LUHMES (cell line): Measurements from ENCODE around the genes DENND2D, MOV10 and PPM1J.

GRCh38 chr1:111200464-111201039, at the start of gene DENND2D:
Gene DENND2D, minus strand, starts transcription at chr1:111200646.
- PRO-cap: no peak

- PRO-cap: no peak
Observed at GRCh38 chr1:111219251-111220257, 8.0 kb upstream of the CHI3L2 start.

DNA sequence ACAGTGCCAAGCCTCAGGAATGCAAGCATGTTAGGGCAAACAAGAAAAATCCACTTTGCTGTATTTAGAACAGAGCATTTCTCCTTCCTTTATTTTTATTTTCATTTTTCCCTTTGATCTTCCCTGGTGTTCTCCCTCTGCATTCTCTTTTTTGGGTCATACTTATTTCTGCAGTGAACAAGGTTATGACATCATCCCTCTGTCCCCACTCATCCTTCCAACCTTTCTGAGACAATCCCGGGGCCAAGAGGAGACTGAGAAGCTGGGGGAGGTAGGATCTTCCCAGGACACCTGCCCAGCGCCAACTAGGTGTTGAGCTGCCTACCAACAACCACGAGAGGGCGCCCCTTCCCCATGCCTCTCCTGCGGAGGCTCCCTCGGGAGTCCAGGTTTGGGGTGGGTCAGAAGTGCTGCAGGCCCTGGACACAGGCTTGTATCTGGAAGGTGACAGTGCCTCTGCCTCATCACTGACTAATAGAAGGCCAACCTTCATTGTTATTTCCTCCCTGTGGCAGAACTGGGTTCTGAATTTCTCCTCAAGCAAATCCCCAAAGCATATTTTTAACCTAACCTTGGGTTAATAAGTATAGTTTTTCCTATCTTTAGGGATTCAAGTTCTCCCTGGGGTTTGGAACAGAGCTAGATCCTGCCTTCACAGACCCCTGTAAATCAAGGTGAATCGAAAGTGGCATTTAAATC, 4.7 kb upstream of the CHI3L2 start:
- PRO-cap: no peak

GRCh38 chr1:111501715-111502182, 1.7 kb downstream of the ADORA3 start:
- PRO-cap: no peak

- PRO-cap: no peak
Observed at GRCh38 chr1:111716768-111717961, 22.0 kb downstream of the INKA2 start.

GRCh38 chr1:111723205-111724112, 15.7 kb downstream of the INKA2 start:
- PRO-cap: no peak

DNA sequence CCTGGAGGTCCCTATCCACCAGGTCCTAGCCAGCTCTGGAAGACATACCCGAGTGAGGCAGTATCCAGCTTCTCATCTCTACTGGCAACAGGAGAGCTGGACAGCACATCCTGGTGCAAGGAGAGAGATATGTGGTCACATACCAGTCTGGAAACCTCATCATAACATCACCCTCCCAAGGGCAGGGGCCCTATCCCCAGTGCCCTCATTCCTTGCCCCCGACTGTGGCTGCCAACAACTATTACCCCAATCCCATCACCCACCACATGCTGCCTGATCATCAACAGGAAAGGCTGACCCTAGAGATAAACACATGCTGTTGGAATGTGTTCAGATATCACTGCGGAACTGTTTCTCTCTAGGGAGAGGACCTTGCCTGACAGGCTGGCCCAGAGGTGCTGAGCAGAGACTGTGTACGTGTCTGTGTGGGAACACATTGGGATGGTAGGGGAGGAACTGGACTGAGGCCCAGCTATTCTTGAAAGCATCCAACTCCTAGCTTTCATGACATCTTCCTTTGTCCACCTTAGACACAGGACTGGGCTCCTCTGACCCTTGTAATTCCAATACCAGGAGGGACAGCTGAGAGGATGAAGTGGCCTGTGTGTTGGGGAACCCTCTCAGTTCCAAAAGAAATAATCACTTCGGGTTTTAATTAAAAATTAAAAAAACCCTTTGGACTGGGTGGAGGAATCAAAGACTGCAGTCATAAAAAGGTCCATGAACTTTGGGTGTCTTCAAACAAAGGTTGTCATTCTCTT, 4.6 kb upstream of the INKA2 start:
- PRO-cap: no peak

GRCh38 chr1:111754718-111755308, 888 bp upstream of the DDX20 start:
- PRO-cap: no peak

DNA sequence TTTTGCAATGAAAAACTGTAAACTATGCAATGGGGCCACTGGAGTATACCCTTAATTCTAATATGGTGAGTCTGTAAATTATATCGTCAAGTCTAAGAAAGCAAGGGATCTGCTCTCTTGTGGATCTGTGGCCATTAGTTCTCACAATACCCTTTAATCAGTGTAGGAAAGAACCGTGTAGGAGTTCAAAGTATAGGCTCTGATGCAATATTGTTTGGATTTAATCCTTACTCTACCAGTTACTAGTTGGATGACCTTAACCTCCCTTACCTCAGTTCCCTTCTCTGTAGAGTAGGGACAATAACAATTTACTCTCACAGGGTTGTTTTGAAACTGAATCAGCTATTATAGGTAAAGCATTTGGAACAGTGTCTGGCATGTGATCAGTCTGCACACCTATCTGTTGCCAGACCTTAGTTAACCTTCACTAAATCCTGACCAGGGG, 106.8 kb downstream of the DDX20 start:
- PRO-cap: no peak

DNA sequence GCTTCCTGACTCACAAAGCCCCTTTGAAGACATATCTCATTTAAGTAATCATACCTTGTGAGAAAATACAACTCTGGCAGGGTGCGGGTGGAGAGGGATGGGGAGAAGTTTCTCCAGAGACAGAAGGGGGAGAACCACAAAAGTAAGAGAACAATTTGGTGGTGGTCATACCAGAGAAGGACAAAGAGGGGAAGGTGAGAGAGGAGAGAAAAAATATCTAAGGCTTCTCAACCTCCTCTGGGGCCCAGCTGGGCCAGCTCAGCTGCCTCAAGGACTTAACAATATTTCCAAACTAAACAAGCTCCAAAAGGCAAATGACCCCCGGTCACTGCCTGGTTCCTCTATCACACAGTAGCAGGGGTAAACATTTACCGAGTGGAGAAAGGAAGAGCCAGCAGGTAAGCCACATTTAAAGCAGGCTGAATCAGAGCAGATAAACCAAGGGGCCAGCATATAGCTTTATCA, 102.2 kb downstream of the KCND3 start:
- PRO-cap: no peak

- PRO-cap: no peak
Observed at GRCh38 chr1:111987561-111987926, 1.9 kb downstream of the KCND3 start.

DNA sequence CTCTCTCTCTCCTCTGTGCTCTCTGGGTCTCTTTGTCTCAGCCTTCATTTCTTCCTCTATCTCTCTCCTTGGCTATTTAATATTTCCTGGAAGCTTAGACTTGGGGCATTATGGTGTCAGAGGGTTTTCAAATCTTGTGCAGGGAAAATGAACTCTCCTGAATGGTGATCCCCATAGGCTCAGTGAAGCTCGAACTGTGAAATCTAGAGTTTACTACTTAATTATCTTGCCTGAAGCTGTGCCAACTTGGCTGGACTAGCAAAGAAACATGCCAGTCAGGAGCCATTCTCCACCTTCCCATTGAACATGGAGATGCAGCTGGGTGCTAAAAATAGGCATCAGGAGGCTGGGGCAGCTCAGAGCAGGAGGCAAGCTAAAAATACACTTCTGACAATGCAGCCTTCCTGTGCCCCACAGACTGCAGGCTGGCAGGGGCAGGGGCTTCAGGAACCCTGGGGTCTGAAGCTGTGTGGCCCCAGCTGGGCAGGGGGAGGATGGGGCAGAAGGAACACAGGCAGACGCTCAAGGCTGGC, 155.2 kb upstream of the KCND3 start:
- PRO-cap: no peak

DNA sequence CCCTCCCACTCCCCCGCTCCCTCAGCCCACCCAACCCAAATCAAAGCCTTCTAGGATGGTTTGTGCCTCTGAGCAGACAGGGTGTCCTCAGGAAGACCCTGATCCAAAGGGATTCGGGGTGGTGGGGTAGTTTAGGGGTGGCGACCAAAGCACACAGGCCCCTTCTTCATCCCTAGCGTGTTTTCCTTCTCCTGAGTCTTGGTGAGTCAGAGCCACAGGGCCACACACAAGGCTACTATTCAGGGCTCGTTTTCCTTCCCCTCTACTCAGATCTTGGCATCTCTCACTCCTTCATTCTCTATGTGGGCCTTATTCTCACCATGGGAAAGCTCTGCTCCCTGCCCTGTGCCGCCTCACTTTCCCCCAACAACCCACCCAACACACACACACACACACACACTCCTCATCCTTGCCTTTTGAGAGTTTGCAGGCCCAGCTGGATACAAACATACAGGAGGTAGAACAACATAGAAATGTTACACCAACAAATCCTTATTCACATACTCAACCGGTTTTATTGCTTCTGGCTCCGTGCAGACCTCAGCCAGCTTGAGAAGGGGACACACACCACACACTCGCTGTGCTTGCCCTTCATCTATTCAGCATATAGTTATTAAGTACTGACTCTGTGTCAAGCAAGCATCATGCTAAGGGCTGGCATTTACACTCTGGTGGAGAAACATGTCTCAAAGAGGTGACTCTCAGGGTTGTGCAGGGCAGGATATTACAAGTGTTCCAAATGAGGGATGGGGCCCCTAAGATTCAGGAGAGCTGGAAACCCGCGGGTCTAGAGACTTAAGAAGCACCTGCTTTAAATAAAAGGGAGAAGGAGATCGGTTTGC, 43.5 kb upstream of the WNT2B start:
- PRO-cap: no peak

DNA sequence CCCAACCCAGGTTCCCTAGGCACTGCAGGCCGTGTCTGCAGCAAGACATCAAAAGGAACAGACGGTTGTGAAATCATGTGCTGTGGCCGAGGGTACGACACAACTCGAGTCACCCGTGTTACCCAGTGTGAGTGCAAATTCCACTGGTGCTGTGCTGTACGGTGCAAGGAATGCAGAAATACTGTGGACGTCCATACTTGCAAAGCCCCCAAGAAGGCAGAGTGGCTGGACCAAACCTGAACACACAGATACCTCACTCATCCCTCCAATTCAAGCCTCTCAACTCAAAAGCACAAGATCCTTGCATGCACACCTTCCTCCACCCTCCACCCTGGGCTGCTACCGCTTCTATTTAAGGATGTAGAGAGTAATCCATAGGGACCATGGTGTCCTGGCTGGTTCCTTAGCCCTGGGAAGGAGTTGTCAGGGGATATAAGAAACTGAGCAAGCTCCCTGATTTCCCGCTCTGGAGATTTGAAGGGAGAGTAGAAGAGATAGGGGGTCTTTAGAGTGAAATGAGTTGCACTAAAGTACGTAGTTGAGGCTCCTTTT, 11.6 kb downstream of the WNT2B start:
- PRO-cap: no peak

DNA sequence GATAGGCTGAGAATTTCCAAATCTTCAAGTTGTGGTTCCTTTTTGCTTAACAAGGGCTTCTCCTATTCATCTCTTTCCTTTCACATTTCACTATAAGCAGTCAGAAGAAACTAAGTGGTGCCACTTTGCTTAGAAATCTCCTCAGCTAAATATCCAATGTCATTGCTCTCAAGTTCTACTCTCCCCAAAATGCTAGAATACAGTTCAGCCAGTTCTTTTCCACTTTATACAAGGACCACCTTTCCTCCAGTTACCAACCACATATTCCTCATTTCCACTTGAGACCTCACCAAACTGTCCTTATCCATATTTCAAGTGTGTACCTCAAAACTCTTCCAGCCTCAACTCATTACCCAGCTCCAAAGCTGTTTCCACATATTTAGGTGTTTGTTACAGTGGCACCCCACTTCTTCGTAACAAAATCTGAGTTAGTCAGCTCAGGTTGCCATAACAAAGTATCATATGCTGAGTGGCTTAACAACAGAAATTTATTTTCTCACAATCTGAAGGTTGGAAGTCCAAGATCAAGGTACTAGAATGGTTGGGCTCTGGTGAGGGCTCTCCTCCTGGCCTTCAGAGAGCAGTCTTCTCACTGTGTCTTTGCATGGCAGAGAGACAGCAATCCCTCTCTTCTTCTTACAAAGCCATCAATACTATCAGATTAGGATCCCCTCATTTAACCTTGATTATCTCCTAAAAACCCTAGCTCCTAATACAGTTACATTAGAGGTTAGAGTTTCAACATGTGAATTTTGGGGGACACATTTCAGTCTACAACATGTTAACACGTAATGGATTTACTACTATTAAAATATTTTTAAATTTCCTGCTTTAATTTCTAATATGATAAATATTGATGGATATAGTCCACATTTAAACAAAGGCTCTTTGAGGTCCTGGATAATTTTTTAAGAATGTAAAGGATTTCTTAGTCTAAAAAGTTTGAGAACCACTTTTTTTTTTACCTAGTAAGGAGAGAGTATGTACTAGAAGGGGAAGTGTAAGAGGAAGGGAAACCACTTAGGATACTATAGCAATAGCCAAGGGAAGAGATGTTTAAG, 12.4 kb downstream of the ST7L start:
- PRO-cap: no peak

DNA sequence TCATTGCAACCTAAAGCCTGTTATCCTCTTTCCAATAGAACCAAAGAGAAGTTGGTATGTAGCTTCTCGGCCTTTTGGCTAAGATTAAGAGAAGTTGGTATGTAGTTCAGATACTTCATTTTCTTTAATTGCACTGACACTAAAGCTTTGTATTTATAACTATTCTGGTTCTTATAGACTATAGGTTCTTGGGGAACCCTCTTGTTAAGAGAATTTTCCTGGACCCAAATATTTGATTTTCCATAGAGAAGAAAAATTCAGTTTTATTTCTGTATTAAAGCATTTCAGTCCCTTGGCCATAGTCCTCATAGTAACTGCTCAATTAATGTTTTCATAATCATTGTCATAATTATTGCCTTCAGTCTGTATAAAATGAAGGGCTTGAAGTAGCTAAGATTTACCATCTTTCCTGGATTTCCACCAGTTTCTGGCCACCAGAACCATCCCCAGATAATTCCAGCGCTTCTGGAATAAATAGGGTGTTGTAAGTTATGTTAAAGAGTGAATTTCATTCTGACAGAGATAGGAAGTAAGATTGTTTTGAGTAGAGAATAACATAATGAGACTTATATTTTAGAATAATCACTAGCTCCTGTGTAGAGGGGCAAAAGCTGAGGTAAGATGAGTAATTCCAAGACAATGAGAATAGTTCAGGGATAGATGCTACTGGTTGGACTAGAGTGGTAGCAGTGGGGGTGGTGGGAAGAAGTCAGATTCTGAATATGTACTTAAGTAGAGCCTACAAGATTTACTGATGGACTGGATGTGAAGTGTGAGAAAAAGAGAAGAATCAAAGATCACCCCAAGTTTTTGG, 23.5 kb upstream of the MOV10 start:
- PRO-cap: no peak

GRCh38 chr1:112671290-112671831, 3.1 kb upstream of the MOV10 start:
- PRO-cap: no peak

DNA sequence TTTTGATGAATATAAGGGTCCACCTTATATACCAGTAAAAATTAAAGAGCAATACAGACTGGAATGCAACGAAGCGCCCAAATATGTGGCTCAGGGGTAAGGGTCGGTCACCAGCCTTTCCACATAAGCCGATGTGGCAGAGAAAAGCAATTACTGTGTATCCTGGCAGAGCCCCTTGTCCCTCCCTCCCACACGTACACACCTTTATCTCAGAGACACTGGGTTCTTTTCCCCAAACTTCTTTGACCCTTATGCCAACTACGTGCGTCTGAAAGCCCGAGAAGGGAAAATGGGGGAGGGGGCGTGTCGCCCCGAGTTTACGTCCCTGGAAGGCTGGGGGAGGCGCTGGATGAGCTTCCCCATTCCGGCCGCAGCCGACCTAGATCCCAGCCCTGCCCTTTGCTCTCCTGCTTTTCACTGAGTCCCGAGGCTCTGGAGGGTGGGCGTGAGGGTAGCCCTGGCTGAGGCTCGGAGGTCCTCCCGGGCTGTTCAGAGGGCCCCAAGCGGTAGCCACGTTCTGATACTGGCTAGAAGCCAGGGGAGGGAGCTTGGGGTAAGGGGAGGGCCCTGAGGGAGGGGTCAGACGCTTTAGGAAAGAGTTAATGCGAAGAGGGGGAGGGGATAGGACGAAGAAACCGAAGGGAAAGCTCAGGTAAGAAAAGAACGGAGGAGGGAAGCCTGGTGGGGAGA, at the start of gene MOV10:
Gene MOV10 (plus strand): TSS at position 582 of the 690 bp plus-strand sequence.
- PRO-cap: bidirectional peak, plus-strand start at position 622 of the sequence, minus-strand start at position 520 of the sequence

DNA sequence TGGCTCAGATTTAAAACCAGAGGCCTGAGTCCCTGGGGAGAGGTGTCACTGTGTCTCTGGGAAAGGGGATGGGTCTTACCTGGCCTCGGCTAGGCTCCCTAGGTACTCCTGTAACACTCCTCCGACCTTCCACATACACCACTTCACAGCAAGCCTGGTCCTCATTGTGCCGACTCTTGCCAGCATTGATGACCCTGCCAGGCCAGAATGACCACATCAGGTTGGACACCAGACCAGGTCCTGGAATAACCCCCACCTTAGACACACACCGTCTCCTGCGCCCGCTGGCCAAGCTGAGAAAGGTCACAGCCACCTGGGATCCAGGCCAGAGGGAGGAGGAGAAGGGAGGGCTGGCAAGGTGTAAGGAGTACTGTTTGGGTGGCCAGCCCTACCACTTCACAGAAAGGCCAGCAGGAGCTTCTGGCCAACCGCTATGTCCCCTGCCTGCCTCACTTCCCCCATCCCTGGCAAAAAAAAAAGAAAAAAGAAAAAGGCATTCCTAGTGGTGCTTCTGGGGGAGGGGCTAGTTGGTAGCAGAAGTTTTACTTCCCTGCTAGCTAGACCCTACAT, 1.6 kb downstream of the PPM1J start:
- PRO-cap: no peak

DNA sequence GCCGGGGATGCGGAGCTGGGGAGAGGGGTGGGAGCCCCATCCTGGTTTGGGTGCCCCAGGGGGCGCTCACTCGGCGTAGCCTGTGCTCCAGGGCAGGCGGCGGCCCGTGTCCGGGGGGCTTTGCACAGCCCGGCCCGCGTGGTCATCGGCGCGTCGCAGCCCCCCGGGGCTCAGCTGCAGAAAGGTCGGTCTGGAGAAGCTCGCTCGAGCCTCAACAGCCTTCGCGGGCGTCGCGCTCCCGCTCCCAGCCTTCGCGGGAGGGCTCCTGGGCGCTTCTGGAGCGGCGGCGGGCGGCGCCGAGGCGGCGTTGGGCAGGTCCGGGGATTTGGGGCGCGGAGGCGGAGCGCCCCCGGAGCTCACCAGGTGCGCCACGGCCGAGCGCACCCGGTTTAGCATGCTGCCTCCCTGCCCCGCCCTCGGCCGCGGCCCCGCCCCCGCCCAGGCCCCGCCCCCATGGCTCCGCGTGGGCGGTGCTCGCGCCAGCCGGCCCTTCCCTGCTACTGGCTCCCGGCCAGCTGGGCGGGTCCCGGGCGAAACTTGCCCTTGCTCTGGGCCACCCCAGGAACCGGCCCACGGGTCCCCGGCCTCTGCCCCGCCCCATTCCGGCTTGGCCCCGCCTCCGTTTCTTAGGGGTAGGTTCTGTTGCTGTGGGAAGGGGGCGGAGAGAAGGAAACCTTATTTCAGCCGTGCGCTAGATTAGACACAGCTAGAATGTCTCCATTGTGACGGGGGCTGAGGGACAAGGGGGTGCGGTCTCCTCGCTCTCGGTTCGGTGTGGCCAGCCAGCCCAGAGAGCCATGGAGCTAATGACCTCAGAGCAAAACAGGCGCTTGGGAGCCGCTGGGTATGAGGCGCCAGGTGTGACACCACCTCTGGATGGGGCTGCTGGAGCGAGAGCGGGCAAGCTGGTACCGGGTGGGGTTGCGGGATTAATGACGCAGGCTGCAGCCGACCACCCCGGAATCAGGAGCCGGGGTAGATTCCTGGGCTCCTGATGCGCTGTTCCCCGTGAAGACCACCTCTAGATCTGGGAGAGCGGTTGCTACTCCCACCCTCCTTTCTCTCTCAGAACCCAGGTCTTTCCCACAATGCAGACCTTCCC, at the start of gene PPM1J:
Gene PPM1J (minus strand): TSS at position 427 of the 1,102 bp plus-strand sequence.
- PRO-cap: unidirectional peak, plus-strand start at position 155 of the sequence; unidirectional peak, minus-strand start at position 188 of the sequence; bidirectional peak, plus-strand start at position 709 of the sequence, minus-strand start at position 391 of the sequence